Thoracic aorta (tissue), 1 donor: ENCODE measurements around the gene TMEM39A.

DNA sequence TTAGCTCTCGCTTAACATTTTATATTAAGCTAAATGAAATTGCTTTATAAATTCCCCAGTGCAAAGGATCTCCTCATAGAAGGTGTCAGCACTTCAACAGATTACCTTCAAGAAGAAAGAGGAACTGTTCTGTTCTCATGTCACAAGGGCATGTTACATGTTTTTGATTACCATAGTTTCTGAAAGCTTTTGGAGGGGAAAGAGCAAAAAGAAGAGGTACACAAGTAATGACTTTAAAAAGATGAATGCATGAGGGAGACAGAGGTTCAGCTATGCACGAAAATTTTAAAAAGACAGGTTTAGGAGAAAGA is 45.2 kb downstream of the CCDC191 start:
- RAMPAGE, long total RNA, result no peak

- RAMPAGE, long total RNA, result no peak
Measured at GRCh38 chr3:114213796-114214618, 23.4 kb downstream of the ZNF80 start.

DNA sequence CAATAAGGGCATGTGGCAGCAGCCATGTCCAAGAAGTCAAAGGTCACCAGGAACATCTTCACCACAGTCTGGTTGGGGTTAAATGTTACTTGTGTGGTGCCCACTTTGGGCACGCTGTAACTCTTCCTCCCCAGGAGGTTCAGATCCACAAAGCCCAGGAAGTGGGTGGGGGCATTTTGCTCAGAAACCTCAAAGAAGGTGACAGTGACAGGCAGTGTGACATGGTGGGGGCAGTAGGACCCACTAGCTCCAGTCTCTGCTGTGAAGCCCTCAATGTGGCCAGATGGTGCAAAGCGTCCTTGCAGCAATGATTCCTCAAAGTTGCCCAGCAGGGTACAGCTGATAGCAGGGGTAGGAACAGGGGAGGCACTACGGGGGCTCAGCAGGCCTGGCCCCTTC is 5.7 kb downstream of the ZNF80 start:
- RAMPAGE, long total RNA, result no peak

GRCh38 chr3:114351384-114352072 is 57.7 kb downstream of the TIGIT start:
- RAMPAGE, long total RNA, result no peak

- RAMPAGE, long total RNA, result no peak
Measured at GRCh38 chr3:114419052-114419325, 125.2 kb downstream of the TIGIT start.

DNA sequence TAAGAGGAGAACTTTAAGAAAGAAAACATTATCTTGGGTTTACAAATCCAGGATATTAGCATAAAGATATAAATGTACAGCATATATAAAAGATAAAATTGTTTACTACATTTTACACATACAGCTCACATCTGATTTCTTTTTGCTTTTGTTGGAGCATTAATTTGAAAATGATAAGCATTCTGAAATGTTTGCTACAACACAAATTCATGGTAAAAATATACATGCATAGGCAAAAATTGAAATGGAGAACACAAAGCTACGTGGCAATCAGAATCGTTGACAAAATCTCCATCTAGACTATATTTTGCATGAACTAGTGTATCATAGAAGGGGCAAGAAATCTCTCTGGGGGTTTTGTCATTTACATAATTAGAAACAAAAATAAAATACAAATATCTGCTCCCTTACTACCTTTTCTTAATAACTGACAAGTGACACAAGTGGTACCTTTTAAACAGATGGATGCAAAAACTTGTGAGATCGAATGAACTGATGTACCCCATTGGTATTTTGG is 159.2 kb downstream of the TIGIT start:
- RAMPAGE, long total RNA, result no peak

GRCh38 chr3:114474869-114475386 is 181.1 kb downstream of the TIGIT start:
- RAMPAGE, long total RNA, result no peak

GRCh38 chr3:114539899-114540513 is 246.2 kb downstream of the TIGIT start:
- RAMPAGE, long total RNA, result no peak

DNA sequence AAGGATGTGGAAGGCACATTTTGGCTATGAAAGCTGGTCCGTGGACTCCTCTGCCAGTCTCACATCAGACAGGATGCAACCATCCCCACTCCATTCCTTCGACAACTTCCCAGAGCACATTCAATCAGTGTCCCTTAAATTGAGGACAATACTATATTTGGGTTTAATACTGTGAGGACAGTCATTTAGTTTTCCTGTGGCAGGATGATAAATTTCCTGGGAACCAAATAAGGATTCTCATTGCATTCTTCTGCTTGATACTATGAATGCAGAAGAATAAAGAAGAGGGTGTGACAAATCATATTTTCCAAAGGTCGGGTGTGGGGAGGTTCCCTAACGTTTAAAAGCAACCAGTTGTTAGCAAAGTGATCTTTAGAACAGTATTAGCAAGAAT is 329.4 kb downstream of the TIGIT start:
- RAMPAGE, long total RNA, result no peak

DNA sequence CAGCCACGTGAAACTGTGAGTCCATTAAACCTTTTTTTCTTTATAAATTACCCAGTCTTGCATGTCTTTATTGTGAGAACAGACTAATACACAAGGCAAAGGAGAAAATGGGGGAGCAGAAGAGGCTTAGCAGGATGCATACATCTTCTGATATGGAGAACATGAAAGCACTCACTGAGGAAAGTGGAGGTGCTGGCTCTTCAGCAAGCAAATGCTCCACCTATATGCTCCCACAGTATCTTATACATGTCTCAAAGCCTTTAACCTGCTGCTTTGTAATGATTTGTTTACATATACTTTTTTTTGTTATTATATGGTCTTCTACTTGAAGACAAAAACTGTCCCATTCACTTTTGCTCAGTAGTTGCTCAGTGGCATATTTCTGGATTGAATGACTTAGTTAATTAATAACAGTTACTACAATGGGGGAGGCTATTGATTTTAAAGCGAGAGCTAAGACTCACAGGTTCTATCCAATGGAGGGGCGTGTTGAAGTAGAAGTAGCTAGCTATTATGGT is 365.1 kb downstream of the ZBTB20 start:
- RAMPAGE, long total RNA, result no peak

DNA sequence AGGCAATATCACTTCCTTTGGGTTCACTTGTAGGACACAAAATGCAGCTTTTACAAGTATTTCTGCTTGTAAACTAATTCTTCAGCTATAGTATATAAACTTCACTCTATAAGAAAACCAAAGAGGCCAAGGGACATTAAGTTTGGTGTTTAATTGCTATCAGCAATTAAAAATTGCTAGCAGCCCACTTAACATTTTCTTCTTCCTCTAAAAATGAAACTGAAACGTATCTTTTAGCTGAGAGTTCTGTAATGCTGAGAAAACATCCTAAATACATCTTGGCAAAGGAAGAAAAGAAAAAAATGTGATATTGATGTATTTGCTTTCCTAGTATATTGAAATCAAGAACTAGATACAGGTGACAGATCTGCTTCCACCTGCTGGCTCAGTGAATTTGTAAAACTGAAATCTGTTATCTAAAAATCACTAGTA is 283.3 kb downstream of the ZBTB20 start:
- RAMPAGE, long total RNA, result no peak

DNA sequence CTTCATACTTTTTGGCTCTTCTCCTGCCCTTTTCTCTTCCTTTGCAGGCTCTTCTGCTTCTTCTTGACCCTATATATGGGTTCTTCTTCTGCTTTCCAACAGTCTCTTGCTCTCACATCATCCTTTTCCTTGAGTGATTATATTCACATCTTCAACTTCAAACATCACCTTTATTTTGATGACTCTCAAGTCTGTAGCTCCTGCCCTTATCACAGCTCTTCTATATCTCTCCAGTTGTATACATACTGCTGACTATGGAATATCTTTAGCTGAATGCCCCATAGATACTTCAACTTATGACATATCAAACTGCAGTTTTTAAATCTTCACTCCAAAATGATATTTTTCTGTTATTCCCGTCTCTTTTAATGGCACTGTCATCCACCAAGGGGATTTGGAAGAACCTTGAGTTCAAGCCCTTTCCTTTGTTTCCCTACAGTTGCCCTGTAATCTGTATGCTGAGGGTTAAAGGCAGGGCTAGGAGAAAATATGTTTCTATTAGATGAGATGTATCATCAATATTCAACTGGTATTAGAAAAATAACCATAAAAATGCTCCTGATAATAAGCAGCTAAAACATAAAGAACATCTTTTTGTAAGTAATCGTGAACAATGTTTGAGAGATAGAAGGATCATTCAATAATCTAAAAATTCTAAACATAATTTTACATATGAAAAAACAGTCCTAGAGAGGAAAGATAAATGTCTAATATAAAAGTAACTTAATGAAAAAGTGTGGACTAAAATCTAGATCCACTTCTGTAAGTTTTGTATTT is 139.0 kb downstream of the ZBTB20 start:
- RAMPAGE, long total RNA, result no peak

DNA sequence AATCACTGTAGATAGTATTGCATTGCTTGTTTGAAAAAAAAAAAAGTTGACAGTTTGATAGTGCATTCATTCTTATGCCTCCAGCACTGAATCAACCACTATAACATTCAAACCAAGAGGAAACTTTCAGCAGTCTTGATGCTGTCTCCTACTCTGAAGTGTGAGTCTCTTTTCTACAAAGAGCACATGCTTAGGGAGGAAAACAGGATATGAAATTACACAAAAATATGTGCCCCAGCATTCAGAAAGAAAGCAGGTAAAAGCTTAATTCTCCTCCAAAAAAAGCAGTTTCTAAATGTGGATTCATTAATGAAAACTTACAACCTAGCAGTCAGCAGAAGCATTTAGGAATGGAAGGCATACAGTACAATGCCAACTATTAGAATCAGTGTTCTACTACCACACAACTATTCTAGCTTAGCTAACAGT is 78.2 kb downstream of the ZBTB20 start:
- RAMPAGE, long total RNA, result no peak

GRCh38 chr3:115791286-115792056 is 168.2 kb downstream of the GAP43 start:
- RAMPAGE, long total RNA, result no peak

- RAMPAGE, long total RNA, result no peak
Measured at GRCh38 chr3:118991840-118992247, 42.8 kb downstream of the IGSF11 start.

DNA sequence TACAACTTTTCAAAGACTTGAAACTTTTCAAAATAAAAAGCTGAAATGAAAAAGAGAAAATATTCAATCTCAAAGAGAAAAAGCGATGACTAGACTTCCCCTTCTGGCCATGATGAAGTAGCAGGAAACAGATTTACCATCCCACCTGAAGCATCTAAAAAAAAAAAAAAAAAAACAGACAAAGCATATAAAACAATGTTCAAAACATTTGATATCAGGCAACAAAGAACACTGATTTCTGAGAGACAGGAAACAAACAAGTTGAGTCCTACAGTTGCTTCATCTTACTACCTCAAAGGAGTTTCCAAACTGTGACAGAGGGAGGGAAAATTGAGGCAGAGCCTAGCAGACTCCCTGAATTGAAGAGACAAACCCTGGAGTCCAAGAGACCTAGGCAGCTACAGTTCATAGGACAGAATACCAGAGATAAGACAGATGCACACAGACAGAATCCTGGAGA is 20.0 kb upstream of the B4GALT4 start:
- RAMPAGE, long total RNA, result no peak

- RAMPAGE, long total RNA, result no peak
Measured at GRCh38 chr3:119459535-119460630, 3.5 kb downstream of the TMEM39A start.

DNA sequence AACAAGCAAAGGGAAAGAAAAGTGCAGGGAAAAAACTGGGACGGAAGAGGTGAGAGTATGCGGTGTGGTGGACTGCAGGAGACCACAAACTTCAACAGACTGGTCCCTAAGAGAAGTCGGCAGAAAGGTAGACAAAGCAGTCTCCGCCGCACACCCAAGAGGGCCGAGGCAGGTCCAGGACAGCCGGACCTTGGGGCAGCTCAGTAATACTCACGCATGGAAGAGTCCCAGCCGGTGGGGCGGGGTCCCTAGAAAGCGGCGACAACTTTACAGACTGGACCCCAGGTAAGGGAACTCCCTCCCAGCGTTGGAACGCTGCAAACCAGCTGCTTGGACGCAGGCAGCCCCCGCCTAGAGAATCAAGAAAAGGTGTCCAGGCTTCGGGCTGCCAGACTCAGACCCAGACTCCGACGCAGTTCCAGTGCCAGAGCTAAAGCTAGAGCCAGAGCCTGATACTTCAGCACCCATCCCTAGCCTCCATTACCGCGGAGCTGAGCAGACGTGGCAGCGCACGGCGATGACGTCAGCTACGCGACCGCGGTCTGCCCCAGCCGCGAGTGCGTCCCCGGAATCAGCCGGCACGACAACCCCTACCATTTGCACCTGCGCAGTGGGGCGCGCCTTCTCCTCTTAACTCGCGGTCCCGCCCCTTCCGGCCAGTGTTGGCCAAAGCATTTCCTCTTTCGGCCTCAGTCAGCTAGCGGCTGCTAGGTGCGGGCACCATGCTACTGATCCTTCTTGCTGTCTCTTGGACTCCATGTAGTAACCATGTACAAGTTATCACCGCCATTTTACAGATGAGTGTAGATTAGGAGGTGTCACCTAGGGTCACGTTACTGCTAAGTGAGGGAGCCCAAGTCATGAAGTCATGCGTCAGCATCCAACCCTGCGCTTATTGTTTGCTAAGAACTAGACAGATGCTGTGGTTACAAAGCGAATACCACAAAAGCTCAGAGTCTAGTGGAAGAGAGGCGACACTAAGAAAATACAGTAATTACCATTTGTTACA is at the start of gene TMEM39A:
TSS of gene TMEM39A (minus strand) at position 494 of the 1,009 bp plus-strand sequence.
- RAMPAGE, long total RNA, result no peak

DNA sequence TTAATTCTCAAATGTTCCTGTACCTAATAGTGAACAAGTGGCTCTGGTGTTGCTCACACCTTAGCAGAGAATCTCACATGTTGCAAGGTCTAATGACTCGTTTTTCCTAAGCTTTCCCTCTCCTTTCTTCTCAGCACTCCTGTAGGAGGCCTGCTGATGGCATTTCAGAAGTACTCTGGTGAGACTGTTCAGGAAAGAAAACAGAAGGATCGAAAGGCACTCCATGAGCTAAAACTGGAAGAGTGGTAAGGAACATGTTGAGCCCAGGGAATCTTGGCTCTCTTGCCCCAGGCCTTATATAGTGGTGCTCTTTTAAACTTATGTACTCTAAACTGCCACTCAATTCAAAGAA is 18.7 kb downstream of the TIMMDC1 start:
- RAMPAGE, long total RNA, result no peak

- RAMPAGE, long total RNA, result no peak
Measured at GRCh38 chr3:119562189-119562743, 2.9 kb upstream of the CD80 start.